ENCODE data around the genes BBX and TRAT1.

DNA sequence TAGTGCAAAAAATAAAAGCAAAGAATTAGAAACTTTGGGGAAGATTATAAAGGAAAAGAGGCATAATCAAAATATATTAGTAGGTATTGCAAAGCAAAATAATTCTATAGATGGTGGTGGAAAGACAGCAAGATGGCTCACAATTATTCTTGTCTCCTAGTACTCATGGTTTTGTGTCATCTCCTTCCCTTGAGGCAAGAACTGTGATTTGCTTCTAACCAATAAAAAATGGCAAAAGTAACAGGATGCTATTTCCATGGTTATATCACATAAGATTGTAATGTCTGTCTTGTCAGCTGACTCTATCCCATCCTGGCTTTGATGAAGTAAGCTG, 324.7 kb upstream of the CBLB start:
- PRO-cap, 4 experiments, result peak in 4 of 4 experiments; most common plus-strand start position 110 of the sequence (in 4)
- RAMPAGE, long total RNA, 4 experiments, result no peak in any of the 4 experiments

DNA sequence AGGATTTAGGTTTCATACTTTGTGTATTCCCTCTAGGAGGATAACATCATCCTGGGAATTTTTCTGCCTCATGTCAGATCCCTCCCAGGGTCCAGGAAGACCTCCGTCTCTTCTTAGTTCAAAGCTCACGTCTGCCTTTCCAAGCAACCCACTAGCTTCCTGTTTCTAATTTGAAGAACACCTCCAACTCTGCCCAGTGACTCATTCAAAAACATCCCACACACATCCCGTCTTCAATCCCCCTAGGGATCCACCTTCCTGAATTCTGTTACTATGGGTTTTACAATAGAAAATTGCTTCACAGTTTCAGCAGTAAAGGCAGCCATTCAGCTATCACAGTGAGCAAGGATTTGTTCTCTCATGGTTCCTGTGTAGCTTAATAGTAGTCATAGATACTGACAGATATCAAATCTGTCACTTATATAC, 308.3 kb upstream of the CCDC54 start:
- PRO-cap, 4 experiments, result no peak in any of the 4 experiments
- RAMPAGE, long total RNA, 4 experiments, result no peak in any of the 4 experiments

GRCh38 chr3:107522557-107523431, at the start of gene BBX:
BBX (plus strand) TSS chr3:107522962.
- PRO-cap, 4 experiments, result peak in 4 of 4 experiments; most common plus-strand start chr3:107522992 (in 4); most common minus-strand start chr3:107522796 (in 3)
- RAMPAGE, long total RNA, 4 experiments, result start-site peak on the plus strand in 4 of 4 experiments, at chr3:107522959-107523056 at its widest, 111 to 1,552 reads per replicate

- PRO-cap, 4 experiments, result no peak in any of the 4 experiments
- RAMPAGE, long total RNA, 4 experiments, result no peak in any of the 4 experiments
These were observed 35.8 kb downstream of the BBX start for GRCh38 chr3:107558525-107558989.

- PRO-cap, 4 experiments, result peak in 1 of 4 experiments; most common plus-strand start chr3:107957461 (in 1)
- RAMPAGE, long total RNA, 4 experiments, result no peak in any of the 4 experiments
These were observed 133.8 kb downstream of the CD47 start for GRCh38 chr3:107956770-107957739.

GRCh38 chr3:108127144-108127697, 36.4 kb upstream of the CD47 start:
- PRO-cap, 4 experiments, result peak in 2 of 4 experiments; most common plus-strand start chr3:108127531 (in 2); most common minus-strand start chr3:108127366 (in 1)
- RAMPAGE, long total RNA, 4 experiments, result no peak in any of the 4 experiments

- PRO-cap, 4 experiments, result no peak in any of the 4 experiments
- RAMPAGE, long total RNA, 4 experiments, result no peak in any of the 4 experiments
These were observed 32.0 kb downstream of the MYH15 start for GRCh38 chr3:108478506-108478705.

DNA sequence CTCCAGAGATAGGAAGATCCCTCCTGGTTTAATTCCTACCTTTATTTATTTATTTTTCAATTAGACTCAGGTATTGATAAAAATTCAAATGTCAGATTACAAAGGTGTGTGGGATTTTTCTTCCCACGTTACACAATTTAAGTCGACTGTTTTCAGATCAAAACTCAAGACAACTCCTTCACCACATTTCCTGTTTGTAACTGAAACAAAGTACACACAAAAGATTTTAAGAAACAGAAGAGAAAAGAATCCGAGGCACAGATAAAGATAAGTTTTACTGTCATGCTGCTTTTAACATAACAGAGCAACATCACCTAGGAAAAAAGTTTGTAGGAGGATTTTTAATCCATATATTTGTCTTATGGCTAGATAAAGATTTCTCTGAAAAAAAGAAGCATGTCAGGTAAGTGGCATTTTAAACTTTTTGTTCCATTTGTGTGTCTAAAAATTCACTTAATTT, at the start of gene TRAT1:
TRAT1 (plus strand) TSS at position 255 of the 460 bp plus-strand sequence.
- PRO-cap, 4 experiments, result peak in 4 of 4 experiments; most common plus-strand start position 236 of the sequence (in 4); most common minus-strand start position 177 of the sequence (in 1)
- RAMPAGE, long total RNA, 4 experiments, result start-site peak on the plus strand in 3 of 4 experiments, centred at position 255 of the sequence, 47 to 76 reads per replicate

GRCh38 chr3:109356064-109356866, 18.9 kb upstream of the DPPA4 start:
- PRO-cap, 4 experiments, result no peak in any of the 4 experiments
- RAMPAGE, long total RNA, 4 experiments, result no peak in any of the 4 experiments

DNA sequence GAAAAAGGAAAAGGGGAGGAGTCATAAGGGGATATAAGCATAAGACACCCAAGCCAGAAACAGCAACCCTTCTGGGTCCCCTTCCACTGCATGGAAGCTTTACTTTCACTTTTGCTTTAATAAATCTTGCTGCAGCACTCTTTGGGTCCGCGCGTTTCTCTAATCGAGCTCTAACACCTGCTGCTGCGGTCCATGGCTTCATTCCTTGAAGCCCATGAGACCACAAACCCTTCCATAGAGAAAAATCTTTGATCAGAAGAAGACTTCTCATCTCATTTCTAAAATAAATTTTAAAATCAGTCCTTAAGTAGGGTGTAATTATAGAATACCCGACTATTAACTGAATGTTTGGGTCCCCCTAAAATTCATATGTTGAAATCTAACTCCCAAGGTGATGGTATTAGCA, 444.7 kb upstream of the NECTIN3 start:
- PRO-cap, 4 experiments, result no peak in any of the 4 experiments
- RAMPAGE, long total RNA, 4 experiments, result no peak in any of the 4 experiments

DNA sequence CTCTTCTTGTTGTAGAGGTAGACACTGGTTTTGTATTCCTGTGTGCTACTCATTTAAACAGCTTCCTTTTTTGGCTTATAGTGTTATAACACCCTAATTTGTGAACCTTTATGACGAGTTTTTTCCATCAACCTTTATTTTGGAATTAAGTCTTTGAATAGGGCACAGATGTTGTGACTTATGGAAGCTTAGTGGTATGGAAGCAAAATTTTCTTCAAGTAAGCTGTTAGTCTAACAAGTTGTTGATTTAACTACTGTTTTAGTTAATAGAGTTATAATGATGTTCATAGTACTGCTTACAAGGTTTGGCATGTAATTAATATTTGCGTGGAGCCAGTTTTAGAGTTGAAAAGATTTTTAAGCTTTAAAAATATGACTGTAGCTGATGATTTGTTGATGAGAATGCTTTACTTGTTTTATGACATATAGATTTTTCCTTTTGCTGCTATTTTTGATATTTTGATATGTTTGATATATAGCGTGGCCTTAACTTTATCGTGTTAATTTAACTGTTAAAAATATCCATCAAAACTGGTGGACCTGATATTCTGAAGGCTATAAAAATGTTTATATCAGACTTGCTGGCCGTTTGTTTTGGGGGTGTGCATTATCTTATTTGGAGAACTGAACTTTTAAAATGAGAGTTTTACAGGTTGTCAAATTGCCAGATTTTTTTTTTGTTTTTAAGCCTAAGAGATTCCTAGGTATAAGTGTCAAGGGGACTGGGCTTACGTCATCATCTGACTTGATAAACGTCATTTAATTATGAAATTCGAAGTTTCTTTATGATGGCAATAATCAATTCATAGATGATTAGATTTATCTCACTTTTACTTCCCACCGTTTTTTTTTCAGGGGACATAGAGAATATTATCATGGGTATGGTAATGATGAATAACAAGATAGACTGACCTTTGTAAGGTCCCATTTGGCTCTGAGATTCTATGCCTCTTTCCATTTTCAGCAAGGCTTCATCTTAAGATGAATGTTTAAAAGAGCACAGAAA, 2.7 kb downstream of the NECTIN3 start:
- PRO-cap, 4 experiments, result no peak in any of the 4 experiments
- RAMPAGE, long total RNA, 4 experiments, result no peak in any of the 4 experiments

GRCh38 chr3:111561795-111562310, 19.9 kb downstream of the CD96 start:
- PRO-cap, 4 experiments, result no peak in any of the 4 experiments
- RAMPAGE, long total RNA, 4 experiments, result no peak in any of the 4 experiments

DNA sequence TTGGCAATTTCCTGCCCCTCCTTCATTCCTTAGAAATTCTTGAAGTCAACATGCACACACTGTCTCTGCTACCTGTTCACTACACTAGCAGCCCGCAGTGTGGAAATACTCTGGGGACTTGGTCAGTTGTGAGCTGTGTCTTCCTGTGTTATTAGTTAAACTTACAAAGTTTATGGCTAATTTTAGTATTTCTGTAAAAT, 4.9 kb downstream of the ZBED2 start:
- PRO-cap, 4 experiments, result no peak in any of the 4 experiments
- RAMPAGE, long total RNA, 4 experiments, result no peak in any of the 4 experiments

DNA sequence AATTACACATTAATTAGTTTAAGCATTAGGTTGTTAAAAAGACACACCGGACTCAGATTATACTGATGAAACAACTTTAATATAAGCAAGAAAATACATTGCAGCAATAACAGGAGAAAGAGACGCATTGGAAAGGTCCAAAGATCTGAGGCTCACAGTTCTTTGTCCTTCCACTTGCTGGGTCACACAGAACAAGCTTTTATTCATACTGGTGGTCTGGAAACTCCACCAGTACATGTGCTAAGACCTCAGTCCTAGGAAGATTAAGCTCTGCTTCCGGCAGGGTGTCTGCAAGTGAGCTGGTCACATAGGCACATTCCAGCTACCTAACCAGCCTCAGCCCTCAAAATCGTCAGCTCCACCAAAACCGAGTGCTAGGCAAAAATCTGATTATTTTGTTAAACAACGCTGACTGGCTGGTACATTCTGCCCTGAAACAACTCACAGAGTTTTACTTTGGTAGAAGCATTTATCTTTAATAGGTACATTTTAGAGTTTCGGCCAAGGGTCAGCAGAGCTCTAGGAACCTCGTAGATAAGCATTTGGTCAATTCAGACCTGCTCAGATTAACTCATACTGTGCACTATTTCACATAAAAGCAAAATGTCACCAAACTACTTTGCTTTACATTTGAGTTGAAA, 2.2 kb downstream of the ZBED2 start:
- PRO-cap, 4 experiments, result no peak in any of the 4 experiments
- RAMPAGE, long total RNA, 4 experiments, result no peak in any of the 4 experiments

GRCh38 chr3:111610667-111611226, 15.6 kb upstream of the ZBED2 start:
- PRO-cap, 4 experiments, result no peak in any of the 4 experiments
- RAMPAGE, long total RNA, 4 experiments, result no peak in any of the 4 experiments

- PRO-cap, 4 experiments, result no peak in any of the 4 experiments
- RAMPAGE, long total RNA, 4 experiments, result no peak in any of the 4 experiments
These were observed 18.6 kb downstream of the PLCXD2 start for GRCh38 chr3:111692970-111693552.

DNA sequence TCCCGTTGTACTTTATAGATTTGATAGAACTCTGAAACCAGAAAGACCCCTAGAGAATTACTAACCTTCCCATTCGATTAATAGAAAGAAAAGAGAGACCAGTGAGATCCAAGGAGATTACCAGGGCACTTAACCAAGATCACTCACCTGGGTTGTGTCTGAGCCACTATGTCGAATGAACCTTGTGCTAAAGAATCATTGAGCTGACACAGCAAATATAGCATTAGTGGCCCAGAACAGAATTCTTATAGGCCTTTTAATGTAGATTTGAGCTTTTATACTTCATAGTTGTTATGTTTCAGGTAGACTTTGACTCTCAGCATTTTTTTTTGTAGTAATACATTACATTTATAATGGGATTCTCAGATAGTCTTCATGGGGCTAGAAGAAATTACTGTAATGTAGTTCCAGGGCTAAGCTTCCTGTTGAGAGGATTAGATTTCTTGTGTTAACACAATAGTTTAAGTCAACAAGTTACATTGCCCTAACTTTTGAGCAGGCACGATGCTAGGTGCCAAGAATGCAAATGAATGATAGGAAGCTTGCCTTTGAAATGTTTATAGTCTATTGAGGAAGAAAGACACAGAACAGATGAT, 24.5 kb upstream of the ABHD10 start:
- PRO-cap, 4 experiments, result no peak in any of the 4 experiments
- RAMPAGE, long total RNA, 4 experiments, result no peak in any of the 4 experiments

- PRO-cap, 4 experiments, result no peak in any of the 4 experiments
- RAMPAGE, long total RNA, 4 experiments, result no peak in any of the 4 experiments
These were observed 12.3 kb upstream of the ABHD10 start for GRCh38 chr3:111966510-111967017.

GRCh38 chr3:112087171-112087549, 971 bp downstream of the C3orf52 start:
- PRO-cap, 4 experiments, result no peak in any of the 4 experiments
- RAMPAGE, long total RNA, 4 experiments, result no peak in any of the 4 experiments

DNA sequence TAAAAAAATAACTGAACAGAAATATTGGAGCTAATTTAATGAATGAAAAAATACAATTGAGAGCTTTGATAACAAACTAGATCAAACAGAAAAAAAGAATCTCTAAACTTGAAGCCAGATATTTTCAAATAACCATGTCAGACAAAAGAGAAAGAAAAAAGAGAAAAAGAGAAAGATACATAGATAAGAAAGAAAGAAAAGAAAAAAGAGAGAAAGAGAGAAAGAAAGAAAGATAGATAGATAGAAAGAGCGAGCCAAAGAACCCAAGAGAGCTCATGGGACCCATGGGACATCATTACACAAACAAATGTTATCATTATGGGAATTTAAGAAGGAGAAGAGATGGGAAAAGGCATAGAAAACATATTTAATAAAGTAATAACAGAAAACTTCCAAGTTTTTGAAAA, 69.4 kb downstream of the SLC9C1 start:
- PRO-cap, 4 experiments, result no peak in any of the 4 experiments
- RAMPAGE, long total RNA, 4 experiments, result no peak in any of the 4 experiments

Data from spleen (tissue), 7 donors.